OCI-LY7 (cell line): ENCODE measurements around a stretch of chr15.

DNA sequence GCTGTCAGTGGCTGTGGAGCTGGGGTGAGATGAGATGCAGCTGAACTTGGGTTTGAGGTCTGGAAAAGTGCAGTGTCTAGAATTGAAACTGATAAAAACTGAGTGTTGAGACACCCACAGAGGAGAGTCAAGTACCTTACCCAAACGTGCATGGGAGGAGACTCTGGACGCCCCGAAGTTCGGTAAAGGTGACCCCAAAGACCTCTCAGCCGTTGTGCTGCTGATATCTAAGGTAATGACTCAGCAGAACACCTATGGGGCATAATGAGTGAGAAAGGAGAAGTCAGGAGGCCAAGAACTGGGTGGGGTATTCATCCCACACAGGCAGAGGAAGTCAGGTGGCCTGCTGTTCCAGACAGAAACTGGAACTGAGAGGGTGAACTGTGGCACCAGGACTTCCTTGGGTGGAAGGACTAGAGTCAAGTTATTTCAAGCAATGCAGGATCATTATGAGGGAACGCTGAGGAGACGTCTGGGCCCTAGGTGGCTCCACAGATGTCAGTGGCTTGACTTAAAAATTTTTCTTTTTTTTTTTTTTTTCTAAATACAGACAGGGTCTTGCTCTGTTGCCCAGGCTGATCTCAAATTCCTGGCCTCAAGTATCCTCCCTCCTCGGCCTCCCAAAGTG lies 67.7 kb upstream of the GCNT3 start:
- PRO-cap = no peak
- RAMPAGE, long total RNA = no peak

DNA sequence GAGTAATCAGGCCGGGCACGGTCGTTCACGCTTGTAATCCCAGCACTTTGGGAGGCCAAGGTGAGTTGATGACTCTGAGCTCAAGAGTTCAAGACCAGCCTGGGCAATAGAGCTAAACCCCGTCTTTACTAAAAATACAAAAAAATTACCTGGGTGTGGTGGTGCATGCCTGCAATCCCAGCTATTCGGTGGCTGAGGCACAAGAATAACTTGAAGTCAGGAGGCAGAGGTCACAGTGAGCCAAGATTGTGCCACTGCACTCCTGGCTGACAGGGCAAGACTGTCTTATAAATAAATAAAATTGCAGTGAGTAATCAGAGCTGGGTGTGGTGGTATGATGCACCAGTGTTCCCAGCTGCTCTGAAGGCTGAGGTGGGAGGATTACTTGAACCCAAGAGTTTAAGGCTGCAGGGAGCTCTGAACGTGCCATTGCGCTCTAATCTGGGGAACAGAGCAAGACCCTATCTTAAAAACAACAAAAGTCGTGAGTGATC lies 55.9 kb upstream of the GCNT3 start:
- PRO-cap = no peak
- RAMPAGE, long total RNA = no peak

GRCh38 chr15:59674307-59674779 lies 14.8 kb downstream of the BNIP2 start:
- PRO-cap = no peak
- RAMPAGE, long total RNA = no peak

- PRO-cap = no peak
- RAMPAGE, long total RNA = no peak
Measured at GRCh38 chr15:59768173-59768819, 79.2 kb upstream of the BNIP2 start.

- PRO-cap = no peak
- RAMPAGE, long total RNA = no peak
Measured at GRCh38 chr15:59791808-59792259, 102.7 kb upstream of the BNIP2 start.

- PRO-cap = no peak
- RAMPAGE, long total RNA = no peak
Measured at GRCh38 chr15:60189005-60189334, 184.9 kb downstream of the FOXB1 start.

GRCh38 chr15:60299765-60299964 lies 98.1 kb downstream of the ANXA2 start:
- PRO-cap = no peak
- RAMPAGE, long total RNA = no peak

GRCh38 chr15:60353902-60354428 lies 43.8 kb downstream of the ANXA2 start:
- PRO-cap = no peak
- RAMPAGE, long total RNA = no peak

DNA sequence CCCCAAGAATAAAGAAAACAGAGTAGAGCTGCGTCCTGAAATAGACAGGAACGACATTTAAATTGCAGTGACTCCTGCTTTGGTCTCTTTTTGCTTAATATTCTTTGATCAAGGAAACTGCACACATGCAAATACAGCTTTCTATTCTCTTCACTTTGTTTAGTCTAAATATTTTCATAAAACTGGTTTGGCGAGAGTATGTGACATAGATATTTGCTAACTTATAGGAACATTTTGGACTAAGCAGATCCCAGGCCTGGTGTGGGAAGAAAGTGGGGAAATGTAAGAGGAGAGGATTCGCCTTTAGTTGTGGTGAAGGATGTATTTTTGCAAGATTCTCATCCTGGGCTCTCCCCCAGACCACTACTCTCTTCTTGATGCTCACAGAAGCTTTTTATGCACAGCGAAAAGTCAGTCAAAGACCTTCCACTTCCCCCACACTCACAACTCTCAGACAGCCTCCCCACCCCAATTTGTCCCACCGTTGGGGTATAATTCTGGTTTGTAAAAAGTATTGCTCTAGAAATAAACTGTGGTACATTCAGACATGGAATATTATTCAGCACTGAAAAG lies 10.8 kb downstream of the ANXA2 start:
- PRO-cap = no peak
- RAMPAGE, long total RNA = no peak

DNA sequence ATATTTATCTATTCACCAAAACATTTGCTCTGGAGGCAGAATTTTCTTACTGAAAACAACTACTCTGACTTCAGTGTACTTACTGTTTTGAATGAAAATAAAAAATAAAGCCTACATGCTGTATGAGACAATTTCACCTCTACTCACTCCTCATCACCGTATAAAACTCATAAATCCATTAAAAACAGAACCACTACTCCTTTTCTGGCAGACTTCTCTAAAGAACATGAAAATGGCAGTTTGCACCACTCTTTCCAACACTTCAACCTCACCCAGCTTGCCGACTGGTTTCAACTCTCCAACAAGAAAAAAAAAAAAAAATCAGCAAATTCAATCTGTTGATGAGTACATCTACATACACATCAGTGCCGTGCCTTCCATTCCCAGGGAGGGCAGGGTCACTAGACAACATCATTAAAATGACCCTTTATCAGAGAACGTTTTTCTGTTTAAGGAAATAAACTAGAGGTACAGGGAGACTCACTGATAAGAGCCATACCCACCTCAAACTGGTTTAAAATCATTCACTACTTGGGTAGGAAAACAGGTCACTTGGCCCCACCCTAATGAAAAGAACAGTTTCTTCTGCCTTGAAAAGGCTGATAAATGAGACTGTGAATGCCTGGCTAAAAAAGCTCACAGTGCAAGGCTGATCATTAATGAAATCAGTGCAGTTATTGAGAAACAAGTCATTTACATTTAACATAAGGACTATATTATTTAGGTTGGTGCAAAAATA lies 6.0 kb downstream of the ANXA2 start:
- PRO-cap = no peak
- RAMPAGE, long total RNA = no peak

GRCh38 chr15:60395981-60396999 lies 1.5 kb downstream of the ANXA2 start:
- PRO-cap = no peak
- RAMPAGE, long total RNA = no peak

DNA sequence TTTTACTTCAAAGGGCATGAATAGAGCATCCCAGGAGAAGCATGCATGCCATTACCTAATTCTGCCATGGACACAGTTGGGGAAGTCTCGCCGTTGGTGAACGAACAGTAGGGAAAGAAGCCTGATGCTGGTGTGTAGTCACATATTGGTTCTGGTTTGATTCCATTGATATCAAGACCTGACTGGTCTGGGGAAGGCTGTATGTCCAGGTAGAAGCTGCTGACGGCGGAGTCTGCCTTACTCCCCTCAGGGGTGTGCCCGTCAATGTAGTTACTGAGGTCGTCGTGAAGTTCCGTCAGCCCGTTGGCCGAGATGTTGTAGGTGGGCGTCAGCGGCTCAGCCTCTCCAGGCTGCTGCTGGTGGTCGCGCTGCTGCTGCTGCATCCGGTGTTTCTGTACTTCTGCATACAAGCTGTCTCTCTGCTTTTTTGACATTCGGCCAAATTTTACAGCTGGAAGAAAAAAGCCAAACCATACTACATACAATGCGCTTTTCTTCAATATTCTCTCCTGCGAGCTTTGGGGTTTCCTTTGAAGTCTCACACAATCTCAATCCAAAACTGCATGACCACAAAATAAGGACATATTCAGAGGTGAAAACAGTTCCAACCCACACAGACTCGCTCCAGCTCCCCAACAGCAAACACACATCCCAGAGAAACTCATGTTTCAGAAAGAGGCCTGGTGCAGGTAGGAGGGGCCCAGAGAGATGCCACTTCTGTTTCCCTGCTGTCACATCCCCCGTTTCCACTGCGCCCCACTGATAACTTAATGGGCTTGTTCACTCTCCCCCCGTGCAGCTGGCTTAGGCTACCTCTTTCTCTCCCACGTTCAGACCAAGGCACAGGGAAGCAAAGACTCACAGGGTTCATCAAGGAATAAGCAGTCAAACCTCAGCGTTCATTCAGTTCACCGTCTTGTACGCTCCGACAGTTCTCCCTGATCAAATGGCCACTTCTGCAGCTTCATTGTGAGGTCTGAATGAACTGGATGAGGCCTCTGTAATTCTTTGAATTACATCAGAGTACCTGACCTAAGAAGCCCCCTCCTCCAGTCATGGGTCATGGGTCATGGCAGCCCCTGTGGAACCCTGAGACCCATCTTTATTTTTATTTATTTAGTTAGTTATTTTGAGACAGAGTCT lies 32.6 kb upstream of the ICE2 start:
- PRO-cap = no peak
- RAMPAGE, long total RNA = no peak

GRCh38 chr15:60559342-60559754 lies 80.4 kb upstream of the ICE2 start:
- PRO-cap = no peak
- RAMPAGE, long total RNA = no peak

GRCh38 chr15:60573650-60574491 lies 94.9 kb upstream of the ICE2 start:
- PRO-cap = no peak
- RAMPAGE, long total RNA = no peak

GRCh38 chr15:60584733-60585194 lies 105.8 kb upstream of the ICE2 start:
- PRO-cap = no peak
- RAMPAGE, long total RNA = no peak

DNA sequence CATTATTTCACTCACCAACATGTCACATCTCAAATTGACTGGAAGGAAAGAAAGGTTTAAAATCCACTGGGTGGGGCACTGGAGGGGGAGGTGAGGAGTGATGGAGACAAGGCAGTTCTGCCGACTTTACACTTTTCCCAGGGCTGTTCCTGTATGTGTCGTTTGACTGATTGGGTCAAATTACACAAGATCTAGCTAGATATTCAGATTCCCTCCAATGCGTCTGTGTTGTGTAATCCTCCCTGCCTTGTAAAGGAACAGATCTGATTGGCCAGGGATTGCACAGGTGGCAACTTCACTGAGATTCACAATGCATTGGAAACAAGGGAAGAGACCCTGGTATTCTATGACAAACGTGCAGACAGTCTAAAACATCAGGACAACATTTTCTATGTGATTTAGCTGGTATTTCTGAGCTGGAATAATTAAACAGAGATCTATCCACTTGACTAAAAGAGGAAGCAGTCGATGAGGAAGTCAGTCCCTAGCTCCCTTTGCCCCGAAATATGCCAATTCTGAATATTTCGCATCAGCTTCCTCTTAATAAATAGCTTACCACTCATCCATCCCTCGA lies 313.0 kb downstream of the RORA start:
- PRO-cap = no peak
- RAMPAGE, long total RNA = no peak

GRCh38 chr15:61169234-61170094 lies 59.6 kb downstream of the RORA start:
- PRO-cap = no peak
- RAMPAGE, long total RNA = no peak

DNA sequence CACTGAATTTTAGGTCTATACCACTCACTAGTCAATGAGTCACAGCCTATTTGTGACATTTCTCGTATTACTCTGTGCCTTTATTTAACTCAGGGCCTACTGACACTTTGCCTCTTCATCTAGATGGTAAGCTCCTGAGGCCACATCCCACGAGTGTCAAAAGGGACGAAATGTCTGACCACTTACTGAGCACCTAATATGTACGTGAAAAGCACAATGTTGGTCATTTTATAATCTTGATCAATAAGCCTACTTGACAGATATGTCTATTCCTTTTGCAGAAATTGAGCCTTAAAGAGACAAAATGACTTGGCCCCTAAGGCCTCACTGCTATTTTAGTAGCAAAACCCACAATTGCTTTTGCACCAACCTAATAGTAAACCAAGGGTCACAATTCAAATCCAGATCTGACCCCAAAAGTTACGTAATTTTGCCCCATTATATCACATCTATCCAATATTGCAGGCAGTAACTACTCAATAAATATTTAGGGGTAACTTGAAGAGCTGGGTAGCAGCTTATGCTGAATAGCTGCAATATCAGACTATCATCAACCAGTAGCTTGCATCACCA lies 33.3 kb downstream of the RORA start:
- PRO-cap = no peak
- RAMPAGE, long total RNA = no peak

DNA sequence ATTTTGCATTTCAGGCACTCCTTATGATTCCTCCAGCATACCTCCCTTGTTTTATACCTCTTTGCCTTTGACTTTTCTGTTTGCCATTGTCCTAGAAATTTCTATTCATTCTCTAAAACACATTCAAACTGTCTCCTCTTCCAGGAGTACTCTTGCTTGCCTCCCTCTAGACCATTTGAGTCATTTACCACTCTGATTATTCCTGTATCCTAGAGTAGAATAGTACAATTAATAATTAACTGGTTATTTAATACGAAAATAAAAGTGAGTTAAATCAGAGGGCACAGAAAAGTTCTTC lies 290.1 kb upstream of the RORA start:
- PRO-cap = no peak
- RAMPAGE, long total RNA = no peak

- PRO-cap = no peak
- RAMPAGE, long total RNA = no peak
Measured at GRCh38 chr15:61906904-61907393, 153.3 kb downstream of the VPS13C start.